Bronchus (tissue), 1 donor: ENCODE data around the gene CD151.

DNA sequence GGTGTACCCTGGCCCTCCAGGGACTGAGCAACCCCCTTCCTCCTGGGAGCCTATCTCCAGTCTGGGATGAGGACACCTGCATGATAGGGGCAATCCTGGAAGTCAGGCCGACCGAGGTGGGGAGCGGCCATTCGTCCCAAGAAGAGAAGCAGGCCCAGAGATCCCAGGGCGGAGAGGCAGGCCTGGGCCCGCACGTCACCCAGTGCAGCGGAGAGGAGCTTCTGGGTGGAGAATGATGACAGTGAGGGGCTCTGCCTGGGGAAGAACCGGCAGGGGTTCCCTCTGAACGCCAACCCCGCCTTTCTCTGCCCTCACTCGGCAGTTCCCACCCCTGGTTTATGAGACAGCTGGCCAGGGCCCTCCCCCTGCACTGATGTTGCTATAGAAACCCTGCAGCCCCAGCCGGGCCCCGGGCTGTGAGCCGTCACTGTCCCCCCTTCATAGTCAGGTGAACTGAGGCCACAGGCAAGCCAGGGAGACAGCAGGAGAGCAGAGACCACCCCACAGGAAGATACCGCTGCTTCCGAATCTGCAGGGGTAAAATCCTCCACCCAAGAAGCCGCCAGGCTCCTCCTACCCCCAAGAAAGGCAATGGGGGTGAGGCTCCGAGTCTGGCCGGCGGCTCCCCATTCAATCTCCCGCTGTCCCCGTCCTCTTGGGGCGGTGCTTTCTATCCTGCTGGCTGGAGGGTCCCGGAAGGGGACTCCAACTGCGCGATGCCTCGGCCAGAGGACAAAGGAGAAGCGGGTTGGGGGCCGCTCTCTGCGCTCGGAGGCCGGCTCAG lies 854 bp downstream of the SLC25A22 start:
- PRO-cap: bidirectional peak, plus-strand start at position 591 of the sequence, minus-strand start at position 307 of the sequence; unidirectional peak, plus-strand start at position 685 of the sequence

DNA sequence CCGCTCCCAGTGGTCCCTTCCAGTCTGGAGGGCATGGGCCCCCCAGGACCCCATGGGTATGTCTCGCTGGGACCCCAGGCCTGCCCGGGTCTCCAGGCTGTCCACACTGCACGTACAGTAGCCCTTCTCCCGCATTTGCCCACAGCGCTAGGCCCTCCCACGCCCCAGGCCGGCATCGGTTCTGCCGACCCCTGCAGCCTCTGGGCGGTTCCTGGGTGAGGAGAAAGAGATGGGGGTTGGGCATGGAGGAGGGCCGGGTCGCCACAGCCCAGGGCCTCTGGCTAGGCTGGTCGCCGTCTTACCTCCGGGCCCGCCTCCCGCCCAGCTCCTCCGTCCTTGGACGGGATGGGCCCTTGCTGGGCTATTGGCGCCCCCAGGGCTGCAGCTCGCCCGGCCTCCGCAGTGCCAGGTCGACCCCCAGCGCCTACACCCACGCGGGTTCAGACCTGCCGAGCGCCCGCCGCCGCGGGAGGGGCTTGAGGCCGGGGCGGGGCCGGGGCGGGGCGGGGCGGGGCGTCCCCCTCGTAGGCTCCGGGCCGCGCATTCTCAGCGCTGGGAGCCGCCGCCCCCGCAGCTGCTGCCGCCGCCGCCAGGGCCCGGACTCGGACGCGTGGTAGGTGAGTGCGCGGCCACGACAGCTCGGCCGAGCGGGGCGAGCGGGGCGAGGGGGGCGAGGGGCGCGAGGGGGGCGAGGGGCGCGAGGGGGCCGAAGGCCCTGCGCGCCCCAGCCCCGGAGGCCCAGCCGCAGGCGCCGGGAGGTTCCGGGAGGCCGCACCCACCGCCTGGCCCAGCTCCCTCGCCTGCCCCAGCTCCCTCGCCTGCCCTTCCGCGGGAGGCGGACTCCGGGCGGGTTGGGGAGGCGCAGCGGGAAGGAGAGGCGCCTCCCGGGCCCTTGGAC lies at the start of gene CD151:
TSS of gene CD151 (plus strand) at position 543 of the 898 bp plus-strand sequence.
- PRO-cap: bidirectional peak, plus-strand start at position 543 of the sequence, minus-strand start at position 478 of the sequence; bidirectional peak, plus-strand start at position 824 of the sequence, minus-strand start at position 773 of the sequence

DNA sequence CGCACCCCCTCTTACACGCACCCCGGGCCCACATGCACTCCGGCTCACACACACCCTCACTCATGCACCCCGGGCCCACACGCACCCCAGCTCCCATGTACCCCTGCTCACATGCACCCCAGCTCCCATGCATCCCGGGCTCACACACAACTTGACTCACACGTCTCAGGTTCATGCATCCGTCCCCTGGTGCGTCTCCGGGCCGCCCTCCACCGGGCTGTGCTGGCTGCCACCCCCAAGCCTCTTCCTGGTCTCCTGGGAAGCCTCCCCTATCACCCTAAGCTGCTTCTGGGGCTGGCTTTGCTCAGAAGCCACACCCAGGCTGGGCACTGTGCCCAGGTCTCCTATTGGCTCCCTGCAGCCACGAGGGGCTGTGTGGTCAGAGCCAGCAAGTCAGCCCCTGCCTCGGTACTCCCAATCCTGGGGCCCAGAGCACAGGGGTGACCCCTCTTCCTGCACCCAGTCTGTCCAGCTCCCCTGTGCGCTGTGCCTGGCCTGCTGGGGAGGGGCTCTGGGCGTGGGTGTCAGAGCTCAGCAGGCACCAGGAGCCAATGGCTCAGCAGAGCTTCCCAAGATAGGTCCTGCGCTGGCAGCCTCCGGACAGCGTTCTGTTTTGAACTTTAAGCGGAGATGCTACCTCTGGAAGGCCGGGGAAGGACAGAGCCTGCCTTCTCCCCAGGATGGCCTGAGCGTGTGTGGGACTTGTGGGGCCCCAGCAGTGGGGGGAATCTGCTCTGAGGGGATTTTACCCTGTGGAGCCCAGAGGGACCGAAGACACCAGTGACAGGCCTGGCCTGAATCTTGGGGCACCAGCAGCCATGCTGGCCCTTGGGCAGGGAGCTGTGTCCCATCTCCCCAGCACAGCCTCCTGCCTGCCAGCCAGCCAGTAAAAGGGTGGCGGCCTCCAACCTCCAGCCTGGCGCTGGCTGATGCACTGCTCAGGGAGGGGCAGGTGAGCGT lies 17.1 kb downstream of the TSPAN4 start:
- PRO-cap: no peak

- PRO-cap: no peak
Observed at GRCh38 chr11:919037-919707, 6.5 kb upstream of the AP2A2 start.

DNA sequence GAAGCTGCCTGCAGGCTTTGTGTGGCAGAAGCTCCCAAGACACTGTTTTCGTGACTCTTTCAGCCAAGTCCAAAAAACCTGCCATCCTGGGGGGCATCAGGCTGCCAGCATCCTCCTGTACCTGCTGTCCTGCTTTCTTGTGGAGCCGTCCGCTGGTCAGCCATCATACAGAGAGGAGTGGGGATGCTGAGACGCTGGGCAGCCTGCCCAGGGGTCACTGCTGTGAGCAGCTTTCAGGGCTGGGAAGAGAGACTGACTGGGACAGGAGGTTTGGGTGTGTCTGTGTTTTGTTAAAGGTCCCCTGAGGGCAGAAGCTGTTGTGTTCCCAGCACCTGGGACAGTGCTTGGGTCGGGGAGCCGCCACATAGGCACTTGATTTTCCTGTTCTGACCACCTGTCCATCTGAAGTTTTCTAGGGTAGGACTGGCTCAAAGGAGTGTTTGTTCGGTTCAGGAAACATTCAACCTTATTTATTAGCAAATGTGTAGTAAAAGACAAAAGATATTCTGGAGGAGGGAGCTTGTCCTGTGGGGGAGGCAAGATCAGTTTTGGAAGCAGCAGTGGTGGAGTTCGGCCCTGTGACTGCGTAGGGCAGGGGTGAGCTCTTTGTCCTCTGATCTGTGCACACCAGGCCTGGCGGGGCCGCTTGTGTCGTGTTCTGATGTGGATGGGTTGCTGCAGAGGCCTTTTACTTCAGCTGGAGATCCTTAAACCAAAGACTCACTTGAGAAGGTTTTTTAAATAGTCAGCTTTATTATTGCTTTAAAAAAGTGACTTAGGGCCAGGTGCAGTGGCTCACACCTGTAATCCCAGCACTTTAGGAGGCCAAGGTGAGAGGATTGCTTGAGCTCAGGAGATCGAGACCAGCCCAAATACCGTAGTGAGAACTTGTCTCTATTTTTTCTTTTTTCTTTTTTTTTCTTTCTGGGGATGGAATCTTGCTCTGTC lies 29.9 kb downstream of the AP2A2 start:
- PRO-cap: no peak

- PRO-cap: no peak
Observed at GRCh38 chr11:970258-970867, 44.7 kb downstream of the AP2A2 start.

GRCh38 chr11:1008981-1009311 lies 27.6 kb downstream of the MUC6 start:
- PRO-cap: no peak

GRCh38 chr11:1083253-1084307 lies 47.1 kb upstream of the MUC6 start:
- PRO-cap: no peak

DNA sequence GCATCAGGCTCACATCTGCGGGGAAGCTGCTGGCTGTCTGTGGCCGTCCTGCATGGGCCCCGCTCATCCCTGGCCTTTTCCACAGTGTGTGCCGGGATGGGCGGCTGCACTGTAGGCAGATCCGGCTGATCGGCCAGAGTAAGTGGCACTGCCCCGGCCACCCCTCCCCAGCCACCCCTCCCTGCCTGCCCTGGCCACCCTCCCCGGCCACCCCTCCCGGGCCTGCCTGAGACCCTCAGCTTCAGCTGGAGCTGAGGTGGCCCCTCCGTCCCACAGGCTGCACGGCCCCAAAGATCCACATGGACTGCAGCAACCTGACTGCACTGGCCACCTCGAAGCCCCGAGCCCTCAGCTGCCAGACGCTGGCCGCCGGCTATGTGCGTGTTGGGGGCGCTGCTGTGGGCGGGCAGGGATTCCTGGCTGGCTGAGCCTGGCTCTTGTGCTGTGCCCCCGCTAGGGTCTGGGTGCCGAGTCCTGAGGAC lies 49.0 kb upstream of the MUC6 start:
- PRO-cap: no peak

GRCh38 chr11:1218273-1218585 lies 4.6 kb upstream of the MUC5B start:
- PRO-cap: no peak

DNA sequence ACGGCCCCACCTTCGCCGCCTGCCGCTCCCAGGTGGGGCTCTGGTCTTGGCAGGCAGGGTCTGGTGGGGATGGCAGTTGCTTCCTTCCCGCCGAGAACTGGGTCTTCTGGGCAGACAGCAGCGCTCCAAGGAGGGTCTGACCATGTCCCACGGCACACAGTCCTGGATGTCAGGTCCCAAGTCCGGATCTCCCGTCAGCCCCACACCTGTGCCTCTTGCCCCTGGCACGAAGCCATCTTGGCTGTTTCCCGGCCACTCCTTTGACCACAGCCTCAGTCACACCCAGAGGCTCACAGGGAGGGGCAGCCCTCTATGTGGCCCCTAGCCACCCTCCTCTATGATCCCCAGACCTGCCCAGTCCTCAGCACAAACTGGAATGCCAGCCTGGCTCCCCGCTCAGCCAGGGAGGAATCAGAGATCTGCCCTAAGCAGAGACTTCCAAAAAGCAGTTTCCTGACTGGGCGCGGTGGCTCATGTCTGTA lies 14.3 kb downstream of the MUC5B start:
- PRO-cap: no peak

- PRO-cap: bidirectional peak, plus-strand start at chr11:1383063, minus-strand start at chr11:1382973; bidirectional peak, plus-strand start at chr11:1383470, minus-strand start at chr11:1383362
Observed at GRCh38 chr11:1382726-1383744, 6.7 kb upstream of the BRSK2 start.

DNA sequence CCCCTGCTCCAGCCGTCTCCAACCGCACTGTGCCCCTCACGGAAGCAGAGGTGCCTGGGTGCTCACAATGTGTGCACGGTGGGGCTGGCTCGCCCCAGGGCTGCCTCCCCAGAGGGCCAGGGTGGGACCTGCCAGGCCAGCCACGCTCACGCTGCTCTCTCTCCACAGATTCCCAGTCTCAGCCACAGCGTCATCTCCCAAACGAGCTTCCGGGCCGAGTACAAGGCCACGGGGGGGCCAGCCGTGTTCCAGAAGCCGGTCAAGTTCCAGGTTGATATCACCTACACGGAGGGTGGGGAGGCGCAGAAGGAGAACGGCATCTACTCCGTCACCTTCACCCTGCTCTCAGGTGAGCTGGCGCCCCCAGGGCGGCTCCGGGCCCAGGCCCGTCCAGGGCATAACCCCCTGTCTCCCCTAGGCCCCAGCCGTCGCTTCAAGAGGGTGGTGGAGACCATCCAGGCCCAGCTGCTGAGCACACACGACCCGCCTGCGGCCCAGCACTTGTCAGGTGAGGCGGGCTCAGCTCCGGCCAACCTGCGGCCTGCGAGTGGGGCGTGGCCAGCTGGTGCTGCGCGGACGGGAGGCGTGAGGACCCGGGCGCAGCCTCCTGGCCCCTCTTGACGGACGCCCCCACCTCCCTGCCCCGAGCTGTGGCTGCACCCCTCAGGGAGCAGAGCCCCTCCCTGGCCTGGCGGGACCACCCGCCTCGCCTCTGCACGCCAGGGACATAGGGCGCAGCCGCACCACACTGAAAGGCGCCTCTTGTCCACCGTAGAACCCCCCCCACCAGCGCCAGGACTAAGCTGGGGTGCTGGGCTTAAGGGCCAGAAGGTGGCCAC lies 30.2 kb downstream of the MOB2 start:
- PRO-cap: bidirectional peak, plus-strand start at position 561 of the sequence, minus-strand start at position 510 of the sequence

- PRO-cap: no peak
Observed at GRCh38 chr11:1471292-1471827, 15.2 kb downstream of the MOB2 start.

DNA sequence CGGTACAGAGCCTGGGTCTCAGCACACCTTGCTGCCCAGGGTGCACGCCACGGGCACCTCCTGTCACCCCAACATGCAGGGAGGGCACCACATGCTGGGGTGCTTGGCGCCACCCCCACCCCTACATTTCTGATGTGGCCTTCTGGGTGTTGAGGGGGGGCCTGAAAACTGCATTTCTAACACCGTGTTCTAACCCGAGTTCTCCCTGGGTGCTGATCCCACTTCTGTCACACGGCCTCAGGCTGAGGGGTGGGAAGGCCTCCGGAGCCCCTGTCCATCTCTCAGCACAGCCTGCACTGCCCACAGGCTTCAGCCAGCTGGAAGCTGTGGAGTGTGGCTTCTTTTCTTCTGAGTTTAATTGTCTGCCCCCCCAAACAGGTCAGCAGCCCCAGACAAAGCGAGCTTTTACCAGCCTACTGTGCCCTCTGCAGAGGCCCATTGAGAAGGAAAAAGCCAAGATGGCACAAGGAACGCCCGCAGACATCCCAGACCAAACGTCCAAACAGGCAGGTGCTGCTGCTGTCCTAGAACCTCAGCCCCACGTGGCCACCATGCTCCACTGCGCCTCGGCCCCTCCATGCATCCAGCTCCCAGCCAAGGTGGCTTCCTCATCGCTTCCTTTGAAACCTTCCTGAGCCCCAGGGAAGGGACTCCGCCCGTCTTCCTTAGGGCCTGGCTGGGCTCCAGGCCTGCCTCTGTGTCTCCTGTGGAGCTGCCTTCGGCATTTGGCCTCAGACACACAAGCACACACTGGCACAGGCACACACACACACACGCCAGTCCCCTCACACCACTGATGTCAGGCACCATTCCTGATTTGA lies 1.8 kb downstream of the MOB2 start:
- PRO-cap: no peak

DNA sequence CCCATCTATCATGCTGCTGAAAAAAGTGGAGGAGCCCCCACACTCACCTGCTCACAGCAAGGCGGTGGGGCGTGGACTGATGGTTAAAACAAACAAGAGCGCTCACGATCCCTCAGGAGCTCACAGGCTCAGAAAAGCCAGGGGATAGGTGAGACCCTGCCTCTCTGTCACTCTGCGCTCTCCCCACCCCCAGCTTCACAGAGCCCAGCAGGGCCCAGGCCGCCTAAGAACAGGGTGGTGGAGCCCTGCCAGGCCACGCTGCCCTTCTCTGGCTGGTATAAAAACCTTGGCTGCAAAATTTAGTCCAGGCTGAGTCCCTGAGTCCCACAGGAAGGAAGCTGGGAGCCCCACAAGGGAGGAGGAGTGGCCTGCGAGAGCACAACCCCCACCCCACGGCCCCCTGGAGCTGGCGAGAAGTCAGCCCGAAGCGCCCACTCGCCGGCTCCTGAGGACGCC lies 21.1 kb upstream of the MOB2 start:
- PRO-cap: no peak

DNA sequence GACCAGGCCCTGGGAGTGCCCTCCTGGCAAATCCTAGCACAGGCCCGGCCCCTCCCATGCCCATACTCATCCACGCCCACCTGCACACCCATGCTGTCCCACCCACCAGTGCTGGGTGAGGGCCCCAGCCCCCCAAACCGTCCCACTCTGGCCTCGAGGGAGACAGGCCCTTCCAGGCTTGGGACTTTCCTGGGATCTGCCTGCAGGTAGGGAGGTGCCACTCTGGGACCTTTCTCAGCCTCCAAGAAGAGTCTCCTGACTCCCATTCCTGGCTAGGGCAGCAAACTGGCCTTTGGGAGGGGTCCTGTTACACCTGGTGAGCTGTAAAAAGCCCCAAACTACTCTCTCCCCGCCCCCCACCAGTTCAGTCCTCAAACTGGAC lies 10.0 kb downstream of the DUSP8 start:
- PRO-cap: no peak

GRCh38 chr11:1661771-1662431 lies 32.3 kb downstream of the KRTAP5-5 start:
- PRO-cap: no peak

GRCh38 chr11:1685590-1685737 lies 11.5 kb upstream of the KRTAP5-6 start:
- PRO-cap: no peak

DNA sequence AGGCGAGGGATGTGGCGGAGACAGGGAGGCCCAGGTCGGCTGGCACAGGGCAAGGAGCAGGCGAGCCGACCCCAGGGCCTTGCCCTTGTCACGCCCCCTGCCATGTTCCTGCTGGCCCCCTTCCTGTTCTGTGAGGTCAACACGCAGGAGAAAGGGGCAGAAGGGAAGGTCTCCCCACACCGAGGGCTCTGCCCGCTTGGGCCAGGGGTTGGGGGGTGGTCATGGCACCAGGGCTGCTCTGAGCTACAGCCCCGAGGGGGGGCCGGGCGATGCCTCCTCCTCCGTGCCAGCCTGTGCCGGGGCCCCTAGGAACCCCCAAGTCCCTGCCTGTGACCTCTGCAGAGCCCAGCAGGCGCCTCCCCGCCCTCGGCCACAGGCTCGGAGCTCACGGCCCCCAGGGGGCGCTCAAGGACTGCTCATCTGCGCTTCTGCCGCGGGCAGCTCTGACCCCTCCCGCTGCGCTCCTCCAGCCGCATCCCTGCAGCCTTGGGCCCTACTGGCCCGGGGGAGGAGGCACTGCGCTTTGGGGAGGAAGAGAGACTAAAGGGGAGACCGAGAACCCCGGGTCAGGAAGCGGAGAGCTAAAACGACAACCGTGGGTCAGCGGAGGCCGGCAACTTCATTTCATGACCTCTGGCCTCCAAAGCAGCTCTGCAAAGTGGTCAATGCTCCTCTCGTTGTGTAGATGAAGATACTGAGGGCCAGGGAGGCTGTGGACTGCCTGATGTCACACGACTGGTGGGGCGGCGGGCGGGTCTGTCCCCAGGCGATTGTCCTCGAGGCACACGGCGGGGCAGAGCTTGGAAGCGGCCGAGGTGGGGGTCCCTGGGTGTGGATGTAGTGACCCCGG lies 3.0 kb upstream of the KRTAP5-6 start:
- PRO-cap: unidirectional peak, minus-strand start at position 96 of the sequence